Umbilical cord (tissue), 2 donors: Measurements from ENCODE around the genes SMIM9, F8A2 and VAMP7.

- RAMPAGE, long total RNA, result no peak
Measured at GRCh38 chrX:154511408-154511851, 4.6 kb downstream of the FAM3A start.

DNA sequence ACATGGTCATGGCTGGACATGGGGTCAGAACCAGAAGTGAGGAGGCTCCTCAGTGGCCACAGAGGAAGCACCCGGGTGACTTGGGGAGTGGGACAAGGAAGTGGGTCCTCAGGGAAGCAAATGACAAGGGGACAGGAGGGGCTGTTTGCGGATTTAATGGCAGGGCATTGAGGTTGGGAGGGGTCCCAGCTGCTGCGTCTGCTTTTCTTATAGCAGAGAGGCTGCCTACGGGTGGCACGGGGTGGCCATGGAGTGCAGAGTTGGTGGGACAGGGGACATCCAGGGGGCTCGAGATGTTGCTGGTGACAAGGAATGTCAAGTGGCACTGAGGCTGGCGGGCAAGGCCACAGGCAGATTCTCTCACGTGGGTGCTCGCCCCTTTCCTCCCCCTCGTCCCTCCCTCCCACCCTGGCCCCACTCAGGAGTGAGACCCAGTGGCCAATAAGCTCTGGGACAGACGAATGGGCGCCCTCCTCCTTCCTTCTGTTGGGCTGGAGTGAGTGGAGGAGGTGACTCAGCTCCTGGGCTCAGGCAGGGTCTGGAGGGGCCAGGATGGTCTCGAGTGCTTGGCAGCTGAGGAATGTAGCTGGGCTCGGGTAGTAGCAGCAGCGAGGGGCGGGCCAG lies 15.3 kb downstream of the G6PD start:
- RAMPAGE, long total RNA, result no peak

- RAMPAGE, long total RNA, result no peak
Measured at GRCh38 chrX:154775943-154776700, 13.5 kb downstream of the DKC1 start.

DNA sequence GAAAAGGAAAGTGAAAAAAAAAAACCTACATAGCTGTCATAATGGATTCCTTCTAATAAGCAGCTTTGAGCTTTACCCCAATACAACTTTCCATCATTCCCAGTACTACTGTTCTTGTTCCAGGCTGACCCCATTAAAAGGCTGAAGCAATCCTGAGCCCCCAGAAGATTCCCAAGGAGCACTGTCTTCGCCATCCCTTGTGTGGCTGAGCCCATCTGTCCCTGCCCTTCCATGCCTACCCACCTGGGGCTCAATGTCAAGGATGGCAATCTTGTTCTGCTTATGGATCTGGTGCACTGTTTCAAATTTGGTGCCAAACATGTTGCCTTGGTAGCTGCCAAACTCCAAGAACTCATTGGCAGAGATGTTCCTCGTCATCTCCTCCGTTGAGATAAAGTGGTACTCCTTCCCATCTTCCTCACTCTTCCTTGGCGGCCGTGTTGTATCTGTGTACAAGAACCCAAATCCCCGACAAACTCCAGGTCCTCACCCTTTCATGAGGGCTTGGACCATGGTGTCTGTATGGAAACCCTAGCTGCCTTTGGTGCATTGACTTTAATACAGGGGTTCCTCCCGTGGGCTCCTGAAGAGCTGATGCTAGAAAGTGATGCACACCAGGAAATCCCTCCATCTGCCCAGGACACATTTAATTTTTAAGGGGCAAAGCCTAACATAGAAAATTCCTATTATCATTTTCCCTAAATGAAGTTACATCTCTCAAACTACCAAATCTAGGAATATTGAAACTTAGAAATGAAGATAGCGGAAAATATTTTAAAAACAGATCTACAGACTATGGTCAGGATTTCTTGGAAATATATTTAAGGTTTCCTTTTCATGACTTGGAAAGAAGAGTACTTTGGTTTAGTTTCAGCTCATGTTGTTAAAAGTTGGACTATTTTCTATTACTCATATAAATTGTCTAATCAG lies 19.0 kb downstream of the DKC1 start:
- RAMPAGE, long total RNA, result no peak

GRCh38 chrX:154834496-154834713 lies at the start of gene SMIM9:
SMIM9 (minus strand) TSS chrX:154834662.
- RAMPAGE, long total RNA, result no peak

DNA sequence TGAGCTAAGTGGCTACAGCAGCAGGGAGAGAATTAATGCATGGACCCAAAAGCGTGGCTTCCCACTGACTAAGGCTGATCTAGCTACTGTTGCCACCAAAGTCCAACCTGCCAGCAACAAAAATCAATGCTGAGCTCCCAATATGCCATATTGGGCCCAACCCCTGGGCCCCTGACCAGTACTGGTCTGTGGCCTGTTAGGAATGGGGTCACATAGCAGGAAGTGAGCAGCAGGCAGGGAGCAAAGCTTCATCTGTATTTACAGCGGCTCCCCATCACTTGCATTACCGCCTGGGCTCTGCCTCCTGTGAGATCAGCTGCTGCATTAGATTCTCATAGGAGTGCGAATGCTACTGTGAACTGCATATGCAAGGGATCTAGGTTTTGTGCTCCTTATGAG lies 15.2 kb downstream of the F8 start:
- RAMPAGE, long total RNA, result no peak

DNA sequence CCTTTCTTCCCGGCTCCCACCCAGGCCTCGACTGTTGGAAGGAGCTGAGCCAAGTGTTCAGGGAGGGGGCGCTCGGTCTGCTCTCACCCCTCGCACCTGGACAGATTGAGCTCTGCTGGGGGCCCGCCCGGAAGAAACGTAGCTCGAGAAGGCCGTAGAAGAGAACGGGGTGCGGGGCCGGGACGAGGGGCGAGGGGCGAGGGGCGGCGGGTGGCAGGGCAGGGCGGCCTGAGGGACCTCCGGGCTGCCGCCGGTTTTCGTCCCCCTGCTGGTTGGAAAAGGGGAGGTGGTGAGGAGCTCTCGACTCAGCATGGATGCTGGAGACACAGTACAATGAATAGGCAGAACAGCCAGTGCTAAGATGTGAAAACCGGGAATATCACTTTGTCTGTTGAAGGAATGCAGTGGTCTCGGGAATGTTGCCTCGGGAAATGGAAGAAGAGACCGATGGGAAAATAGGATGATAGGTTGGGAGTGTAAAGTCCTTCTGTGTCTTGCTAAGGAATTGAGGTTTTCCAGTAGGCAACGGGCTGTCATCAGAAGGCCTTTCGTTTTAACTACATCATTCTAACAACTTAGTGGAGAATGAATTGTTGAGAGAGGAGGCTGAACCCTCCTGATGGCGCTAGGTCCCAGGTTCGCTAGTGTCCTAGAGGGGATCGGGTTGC lies 500 bp downstream of the VBP1 start:
- RAMPAGE, long total RNA, result no peak

GRCh38 chrX:155330847-155331430 lies 3.5 kb downstream of the CLIC2 start:
- RAMPAGE, long total RNA, result no peak

DNA sequence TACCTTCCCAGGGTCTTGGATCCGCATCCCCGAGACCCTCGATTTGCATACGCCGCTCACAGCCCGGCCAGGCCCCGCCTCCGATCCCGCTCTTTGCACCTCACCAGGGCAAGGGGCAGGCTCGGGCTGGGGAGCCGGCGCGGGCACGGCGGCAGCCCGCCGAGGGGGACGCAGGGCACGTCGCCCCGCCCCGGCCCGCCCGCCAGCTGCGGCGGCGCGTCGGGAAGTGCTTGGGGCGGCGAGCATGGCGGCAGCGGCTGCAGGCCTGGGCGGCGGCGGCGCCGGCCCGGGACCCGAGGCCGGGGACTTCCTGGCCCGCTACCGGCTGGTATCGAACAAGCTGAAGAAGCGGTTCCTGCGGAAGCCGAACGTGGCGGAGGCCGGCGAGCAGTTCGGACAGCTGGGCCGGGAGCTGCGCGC lies at the start of gene F8A2:
F8A2 (plus strand) TSS at position 225 of the 420 bp plus-strand sequence.
- RAMPAGE, long total RNA, result no peak

DNA sequence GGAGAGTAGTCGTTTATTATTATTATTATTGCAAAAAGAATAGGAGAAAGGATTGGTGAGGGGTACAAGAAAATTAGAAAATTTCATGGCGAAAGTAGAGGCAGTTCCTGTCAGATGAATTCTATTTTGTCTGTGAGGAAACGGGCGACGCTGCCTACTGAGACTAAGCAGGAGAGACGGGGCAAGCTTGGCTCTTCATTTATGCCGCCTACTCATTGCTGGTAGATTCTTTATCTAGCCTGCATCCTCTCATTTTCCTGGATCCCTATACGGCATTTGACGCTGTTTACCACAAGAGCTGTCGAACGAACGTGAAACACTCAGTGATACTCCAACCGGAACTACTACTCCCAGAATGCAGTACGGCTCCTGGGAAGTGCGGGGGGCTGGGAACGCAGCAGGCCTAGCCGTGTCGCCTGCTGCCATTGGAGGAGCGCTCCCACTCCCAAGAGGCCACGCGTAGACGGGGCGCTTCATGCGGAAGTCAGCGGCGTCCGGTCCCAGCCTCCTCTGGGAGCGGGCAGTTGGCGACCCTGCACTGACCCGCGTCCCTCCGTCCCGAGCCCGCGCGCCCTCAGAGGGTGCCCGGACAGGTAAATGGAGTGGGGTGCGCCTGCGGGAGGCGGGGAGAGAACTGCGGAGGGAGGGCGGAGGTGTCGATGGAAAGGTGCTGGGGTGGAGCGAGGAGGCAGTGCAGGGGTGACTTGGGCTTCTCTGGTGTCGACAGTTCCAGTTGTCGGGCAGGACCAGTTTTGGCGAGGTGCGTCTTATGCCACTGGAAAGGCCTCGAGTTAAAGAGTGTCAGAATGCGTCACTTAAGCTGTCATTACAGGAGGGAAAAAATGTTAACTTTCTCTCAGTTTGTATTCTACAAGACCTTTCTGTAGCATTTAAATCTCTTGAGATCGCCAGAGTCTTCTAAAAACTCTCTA lies at the start of gene VAMP7:
VAMP7 (plus strand) TSS at position 490 of the 932 bp plus-strand sequence.
- RAMPAGE, long total RNA, result start-site peak on the plus strand centred at position 503 of the sequence, 33 bp wide, 58 and 71 reads in 2 replicates